ENCODE results near the gene HSBP1L1.

GRCh38 chr18:79068129-79068923, 868 bp upstream of the ATP9B start:
- PRO-cap: no peak
- RRBS: 14% methylated on average over 10 of the region's 50 CpGs

DNA sequence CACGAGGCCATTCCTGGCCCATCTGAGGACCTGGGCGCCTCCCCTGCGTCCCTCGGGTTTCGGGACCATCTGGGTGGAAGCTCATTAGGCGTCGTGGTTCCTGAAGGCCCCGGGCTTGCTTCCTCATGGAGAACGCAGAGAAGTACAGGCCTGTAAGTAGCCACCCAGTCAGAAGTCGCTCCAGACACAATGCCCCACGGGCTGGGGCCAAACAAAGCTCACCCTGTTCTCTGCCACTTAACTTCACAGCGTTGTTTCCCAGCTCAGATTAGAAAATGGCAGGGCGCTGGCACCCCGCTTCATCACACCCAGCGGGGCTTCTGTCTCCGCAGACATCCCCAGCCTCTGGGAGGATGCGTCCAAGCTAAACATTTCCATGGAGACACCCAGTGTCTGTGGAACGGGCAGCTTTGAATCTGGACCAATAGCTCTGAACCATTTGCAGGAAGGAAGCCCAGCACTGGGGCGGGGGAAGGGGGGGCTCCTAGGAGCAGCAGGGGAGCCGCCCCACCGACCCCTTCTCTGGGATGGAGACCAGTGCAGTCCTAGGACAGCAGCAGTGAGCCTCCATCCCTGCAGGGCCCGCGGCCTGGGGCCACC, 2.4 kb downstream of the NFATC1 start:
- PRO-cap: no peak
- RRBS: 87% methylated on average over 3 of the region's 23 CpGs

- PRO-cap: no peak
- RRBS: no CpG with 5 or more reads among the region's 28 CpGs
These were observed 6.1 kb downstream of the NFATC1 start for GRCh38 chr18:79401721-79402349.

DNA sequence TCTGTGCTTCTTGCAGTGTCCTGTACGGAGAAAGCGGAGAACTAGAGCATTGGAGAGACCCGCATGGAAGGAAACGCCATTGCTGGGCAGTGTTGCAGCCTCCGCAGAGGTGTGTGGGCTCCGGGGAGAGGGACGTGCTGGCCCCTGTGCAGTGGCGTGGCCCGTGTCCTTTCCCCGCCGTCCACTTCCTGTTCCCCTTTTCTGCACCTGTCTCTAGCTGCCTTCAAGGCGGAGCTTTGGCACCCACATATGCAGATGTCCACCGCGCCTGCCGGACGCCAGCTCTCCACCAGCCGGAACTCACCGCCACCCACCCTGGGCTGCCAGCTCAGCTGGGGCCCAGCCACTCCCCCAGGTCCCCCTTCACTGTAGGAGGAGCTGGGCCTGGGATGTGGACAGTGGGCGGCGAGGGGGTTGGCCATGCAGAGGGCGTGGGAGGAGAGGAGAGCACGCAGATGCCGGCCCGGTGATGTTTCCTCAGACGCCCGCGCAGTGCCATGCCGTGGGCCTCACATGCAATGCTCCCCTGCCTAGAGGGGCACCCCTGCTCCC, 113.4 kb downstream of the NFATC1 start:
- PRO-cap: bidirectional peak, plus-strand start at position 425 of the sequence, minus-strand start at position 187 of the sequence
- RRBS: 90% methylated on average over 4 of the region's 28 CpGs

DNA sequence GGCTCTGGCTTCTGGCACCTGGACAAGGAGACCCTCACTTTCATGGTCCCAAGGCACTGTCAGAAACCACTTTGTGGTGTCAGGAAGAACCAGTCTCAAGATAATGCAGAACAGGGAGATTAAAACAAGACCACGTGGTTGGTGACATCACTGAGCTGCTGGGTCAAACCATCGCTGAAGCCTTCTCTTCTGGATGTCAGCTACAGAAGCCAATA, 55.1 kb upstream of the CTDP1 start:
- PRO-cap: no peak
- RRBS: no CpG with 5 or more reads among the region's 2 CpGs

DNA sequence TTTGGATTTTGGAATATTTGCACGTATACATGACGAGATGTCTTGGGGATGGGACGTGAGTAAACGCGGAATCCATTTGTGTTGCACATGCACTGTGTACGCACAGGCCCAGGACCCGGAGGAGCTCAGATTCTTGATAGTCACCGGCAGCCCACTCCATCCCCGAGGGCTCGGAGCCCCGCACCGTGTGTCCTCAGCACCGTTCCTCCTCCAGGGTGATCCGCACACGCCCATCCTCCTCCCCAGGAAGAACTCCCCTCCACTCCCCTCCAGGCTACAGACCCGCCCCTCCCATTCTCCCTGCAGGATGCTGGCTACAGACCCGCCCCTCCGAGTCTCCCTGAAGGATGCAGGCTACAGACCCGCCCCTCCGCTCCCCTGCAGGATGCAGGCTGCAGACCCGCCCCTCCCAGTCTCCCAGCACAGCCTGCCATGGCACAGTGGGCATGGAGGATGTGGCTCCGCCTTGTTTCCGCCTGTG, 14.0 kb downstream of the CTDP1 start:
- PRO-cap: no peak
- RRBS: no CpG with 5 or more reads among the region's 23 CpGs

- PRO-cap: no peak
- RRBS: 73% methylated on average over 6 of the region's 62 CpGs
These were observed 35.2 kb downstream of the CTDP1 start for GRCh38 chr18:79714501-79715433.

- PRO-cap: no peak
- RRBS: 78% methylated on average over 5 of the region's 22 CpGs
These were observed 48.1 kb upstream of the KCNG2 start for GRCh38 chr18:79749580-79750022.

GRCh38 chr18:79856127-79856473, 58.4 kb downstream of the KCNG2 start:
- PRO-cap: no peak
- RRBS: no CpG with 5 or more reads among the region's 9 CpGs

DNA sequence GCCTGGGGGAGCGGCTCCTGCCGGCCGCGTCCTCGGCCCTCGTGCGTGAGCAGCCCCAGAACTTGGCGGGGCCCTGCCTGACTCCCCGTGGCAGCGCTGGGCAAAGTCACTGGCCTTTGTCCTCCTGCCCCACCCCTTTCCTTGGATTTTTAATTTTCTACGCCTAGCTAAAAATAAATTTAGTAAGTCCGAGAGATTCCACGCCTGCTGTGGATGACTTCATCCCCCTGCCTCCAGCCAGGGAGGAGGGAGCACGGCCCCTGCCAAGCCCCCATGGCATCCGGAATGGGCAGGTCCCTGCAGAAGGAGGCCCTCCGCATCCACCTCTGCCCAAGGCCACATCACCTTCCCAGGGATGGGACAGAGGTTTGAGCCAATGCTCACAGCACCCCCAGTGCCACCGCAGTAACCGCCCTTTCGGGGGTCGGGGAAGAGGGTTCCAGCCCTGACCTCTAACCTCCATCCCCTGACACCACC, 51.5 kb downstream of the SLC66A2 start:
- PRO-cap: no peak
- RRBS: no CpG with 5 or more reads among the region's 20 CpGs

- PRO-cap: no peak
- RRBS: no CpG with 5 or more reads among the region's 18 CpGs
These were observed 33.5 kb downstream of the SLC66A2 start for GRCh38 chr18:79917889-79918474.

DNA sequence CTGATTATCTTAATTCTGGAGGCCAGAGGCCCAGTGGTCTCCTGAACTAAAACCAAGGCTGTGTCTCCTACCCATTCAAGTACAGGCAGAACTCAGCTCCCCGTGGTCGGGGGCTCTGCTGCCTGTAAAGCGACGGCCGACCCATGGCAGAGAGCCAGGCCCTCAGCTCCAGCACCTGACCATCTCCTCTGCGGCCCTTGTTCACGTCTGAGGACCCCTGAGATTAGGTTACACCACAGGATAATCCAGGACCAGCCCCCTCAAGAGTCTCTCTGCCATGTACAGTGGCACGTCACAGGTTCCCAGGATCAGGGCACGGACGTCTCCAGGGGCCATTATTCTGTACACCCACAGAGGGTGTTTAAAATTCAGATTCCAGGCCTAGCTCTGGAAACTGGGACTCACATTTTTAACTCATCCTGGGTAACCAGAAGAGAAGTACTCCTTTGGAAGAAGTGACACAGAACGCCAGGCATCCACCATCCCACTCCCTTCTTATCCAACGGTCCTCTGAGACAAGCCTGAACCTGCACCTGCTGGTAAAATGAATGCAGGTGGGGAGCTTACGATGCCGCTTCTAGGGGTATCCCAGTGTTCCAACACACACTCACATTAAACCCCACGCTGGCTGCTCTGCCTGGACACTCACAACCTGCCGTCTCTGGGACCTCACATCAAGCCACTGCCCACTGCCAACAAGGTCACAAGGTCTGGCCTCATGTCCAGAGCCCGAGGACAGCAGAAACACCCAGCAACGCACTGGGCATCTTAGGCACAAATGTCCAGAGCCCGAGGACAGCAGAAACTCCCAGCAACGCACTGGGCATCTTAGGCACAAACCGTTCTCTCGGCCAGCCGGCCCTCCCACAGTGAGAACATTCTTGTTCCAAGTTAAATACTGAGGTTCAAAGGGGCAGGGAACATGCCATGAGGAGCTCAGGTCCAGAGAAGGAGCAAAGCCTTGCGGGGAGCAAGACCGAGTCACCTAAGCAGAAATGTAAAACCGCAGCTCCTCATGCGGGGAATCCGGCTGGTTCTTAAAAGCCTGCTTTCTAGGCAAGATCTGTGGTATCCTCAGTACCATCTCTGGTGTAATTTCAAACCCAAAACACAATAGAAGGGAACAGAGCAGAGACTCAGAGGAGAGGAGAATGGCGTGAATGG, 10.0 kb downstream of the SLC66A2 start:
- PRO-cap: no peak
- RRBS: no CpG with 5 or more reads among the region's 29 CpGs

DNA sequence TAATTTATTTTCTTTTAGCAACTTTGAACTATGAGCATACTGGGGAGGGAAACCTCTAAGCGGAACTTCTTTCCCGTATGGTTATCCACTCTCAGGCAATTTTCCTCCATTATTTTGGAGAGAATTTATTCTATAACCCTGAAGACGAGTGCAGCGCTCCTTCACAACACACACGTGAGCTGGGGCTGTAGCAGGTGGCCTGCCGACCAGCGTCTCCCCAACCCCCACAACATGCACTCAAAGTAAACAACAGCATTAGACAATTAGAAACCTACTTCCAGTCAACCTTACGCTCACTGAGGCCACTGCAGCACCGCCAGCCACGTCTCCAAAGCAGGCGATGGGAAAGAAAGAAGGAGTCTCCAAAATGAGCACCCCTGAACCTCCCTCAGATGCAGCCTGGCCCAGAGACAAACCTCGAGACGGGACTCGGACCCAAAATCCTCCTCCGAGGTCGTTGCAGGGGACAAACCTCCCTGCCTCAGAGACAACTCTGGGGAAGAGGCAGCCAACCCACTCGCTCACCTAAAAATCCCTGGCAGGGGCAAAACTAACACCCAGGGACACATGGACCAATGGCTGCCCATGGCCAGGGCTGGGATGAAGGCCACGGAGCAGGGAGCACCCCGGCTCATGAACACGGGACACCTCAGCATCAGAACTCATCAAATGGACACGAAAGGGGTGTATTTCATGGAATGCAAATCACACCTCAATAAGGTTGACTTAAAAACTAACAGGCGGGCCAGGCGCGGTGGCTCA, 2.6 kb downstream of the SLC66A2 start:
- PRO-cap: no peak
- RRBS: no CpG with 5 or more reads among the region's 24 CpGs

GRCh38 chr18:79959953-79960596, 4.4 kb upstream of the HSBP1L1 start:
- PRO-cap: no peak
- RRBS: no CpG with 5 or more reads among the region's 12 CpGs

GRCh38 chr18:79964197-79965051, at the start of gene HSBP1L1:
TSS of gene HSBP1L1 (plus strand) at chr18:79964643.
- PRO-cap: bidirectional peak, plus-strand start at chr18:79964645, minus-strand start at chr18:79964535
- RRBS: 2% methylated on average over 43 of the region's 82 CpGs

- PRO-cap: no peak
- RRBS: no CpG with 5 or more reads among the region's 21 CpGs
These were observed 21.6 kb upstream of the TXNL4A start for GRCh38 chr18:80009481-80010811.

- PRO-cap: no peak
- RRBS: no CpG with 5 or more reads among the region's 14 CpGs
These were observed 28.5 kb downstream of the ADNP2 start for GRCh38 chr18:80137412-80138064.